ENCODE data around the gene ANKH.

DNA sequence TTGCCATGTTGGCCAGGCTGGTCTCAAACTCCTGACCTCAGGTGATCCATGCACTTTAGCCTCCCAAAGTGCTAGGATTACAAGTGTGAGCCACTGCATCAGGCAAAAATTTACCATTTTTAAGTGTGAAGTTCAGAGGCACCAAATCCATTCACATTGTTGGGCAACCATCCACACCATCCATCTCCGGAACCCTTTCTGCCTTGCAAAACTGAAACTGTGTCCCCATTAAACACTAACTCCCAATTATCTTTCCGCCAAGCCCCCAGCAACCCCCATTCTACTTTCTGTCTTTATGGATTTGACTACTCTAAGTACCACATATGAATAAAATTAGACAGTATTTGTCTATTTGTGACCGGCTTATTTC is 30.1 kb downstream of the ANKH start:
- RRBS = no CpG with 5 or more reads among the region's 3 CpGs

DNA sequence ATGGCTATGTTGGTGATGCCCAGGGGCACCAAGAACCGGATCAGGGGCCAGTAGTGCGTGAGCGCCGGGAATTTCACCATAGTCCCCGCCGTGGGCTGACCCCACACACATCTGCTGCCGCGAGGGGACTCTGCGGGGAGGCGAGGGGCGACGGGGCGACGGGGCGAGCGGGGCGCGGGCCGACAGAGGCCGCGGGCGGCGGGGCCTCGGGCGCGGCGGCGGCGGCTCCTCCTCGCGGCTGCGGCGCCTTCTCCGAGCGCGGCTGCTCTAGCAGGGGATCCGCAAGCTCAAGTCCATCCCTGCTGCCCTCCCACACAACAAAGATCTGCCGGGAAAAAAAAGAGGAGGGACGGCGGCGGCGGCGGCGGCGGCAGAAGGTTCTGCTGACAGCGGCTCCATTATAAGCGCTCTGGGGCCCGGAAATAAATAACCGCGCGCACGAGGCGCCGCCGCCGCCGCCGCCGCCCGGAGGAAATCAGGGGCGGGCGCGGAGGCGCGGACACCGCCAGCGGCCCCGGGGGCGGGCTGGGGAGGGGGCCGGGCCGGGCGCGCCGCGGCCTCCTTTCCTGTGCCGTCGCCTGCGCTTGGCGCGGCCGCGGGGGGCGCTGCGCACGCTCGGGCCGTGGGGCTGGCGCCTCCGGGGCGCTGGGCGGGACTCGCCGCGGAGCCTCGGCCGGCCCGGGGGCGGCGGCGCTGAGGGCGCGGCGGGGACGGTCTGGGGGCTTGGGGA is at the start of gene ANKH:
TSS of gene ANKH (minus strand) at position 411 of the 730 bp plus-strand sequence.
- RRBS = 1% methylated on average over 53 of the region's 104 CpGs

DNA sequence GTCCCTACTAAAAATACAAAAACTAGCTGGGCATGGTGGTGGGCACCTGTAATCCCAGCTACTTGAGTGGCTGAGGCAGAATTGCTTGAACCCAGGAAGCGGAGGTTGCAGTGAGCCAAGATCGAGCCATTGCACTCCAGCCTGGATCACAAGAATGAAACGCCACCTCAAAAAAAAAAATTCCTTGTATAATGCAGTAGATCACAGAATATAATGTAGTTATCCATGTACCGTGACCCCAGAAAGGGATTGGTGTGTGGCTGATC is 23.6 kb upstream of the ANKH start:
- RRBS = no CpG with 5 or more reads among the region's 4 CpGs

GRCh38 chr5:14900731-14901171 is 29.2 kb upstream of the ANKH start:
- RRBS = no CpG with 5 or more reads among the region's 7 CpGs

DNA sequence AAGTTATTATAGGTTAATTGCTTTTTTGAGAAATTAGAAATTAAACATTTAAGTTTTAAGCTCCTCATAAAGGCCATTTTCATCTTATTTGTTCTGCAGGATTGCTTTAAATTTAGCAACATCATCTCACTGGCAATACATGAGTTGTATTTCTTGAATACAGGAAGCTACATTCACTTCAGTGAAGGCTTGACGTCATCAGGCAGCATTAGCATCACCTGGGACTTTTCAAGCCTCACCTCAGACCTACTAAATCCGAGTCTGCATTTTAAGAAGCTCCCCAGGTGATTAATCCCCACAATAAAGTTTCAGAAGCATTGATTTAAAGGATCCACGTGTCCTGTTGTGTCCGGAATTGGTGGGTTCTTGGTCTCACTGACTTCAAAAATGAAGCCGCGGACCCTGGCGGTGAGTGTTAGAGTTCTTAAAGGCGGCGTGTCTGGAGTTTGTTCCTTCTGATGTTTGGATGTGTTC is 121.1 kb upstream of the ANKH start:
- RRBS = no CpG with 5 or more reads among the region's 9 CpGs

DNA sequence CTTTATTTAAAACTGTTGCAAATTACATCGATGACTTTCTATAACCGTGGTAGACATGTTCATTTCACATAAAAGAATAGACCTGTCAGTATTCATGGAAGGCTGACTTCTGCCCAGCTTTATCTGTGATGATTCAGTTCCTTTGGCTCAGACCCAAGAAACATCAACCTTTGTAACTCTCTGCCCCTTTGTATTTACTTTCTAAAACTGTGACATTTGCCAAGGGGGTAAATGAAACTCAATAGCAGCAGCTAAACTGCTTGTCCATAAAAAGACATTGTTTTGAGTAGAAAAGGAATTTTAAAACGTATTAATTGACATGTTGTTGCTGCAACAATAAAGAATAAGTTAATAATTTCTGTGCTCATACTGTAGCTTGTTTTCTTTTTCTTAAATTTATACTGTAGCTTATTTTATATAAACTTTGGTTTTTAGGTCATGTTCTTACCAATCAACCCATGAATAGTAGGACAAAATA is 137.9 kb upstream of the ANKH start:
- RRBS = no CpG with 5 or more reads among the region's 3 CpGs

DNA sequence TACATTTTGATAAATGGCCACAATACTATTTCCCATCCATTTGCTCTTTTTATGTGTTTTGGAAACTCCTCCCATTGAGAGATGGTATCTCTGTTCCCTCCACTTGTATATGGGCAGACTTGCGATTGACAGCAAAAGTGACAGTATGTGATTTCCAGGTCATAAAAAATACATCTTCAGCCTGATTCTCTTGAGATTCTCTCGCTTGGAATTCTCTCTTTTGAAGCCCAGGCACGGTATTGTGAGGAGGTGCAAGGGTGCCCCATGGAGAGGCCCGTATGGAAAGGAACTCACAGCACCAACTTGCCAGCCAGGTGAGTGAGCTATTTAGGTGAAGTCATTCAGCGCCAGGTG is 234.2 kb upstream of the FBXL7 start:
- RRBS = no CpG with 5 or more reads among the region's 5 CpGs

DNA sequence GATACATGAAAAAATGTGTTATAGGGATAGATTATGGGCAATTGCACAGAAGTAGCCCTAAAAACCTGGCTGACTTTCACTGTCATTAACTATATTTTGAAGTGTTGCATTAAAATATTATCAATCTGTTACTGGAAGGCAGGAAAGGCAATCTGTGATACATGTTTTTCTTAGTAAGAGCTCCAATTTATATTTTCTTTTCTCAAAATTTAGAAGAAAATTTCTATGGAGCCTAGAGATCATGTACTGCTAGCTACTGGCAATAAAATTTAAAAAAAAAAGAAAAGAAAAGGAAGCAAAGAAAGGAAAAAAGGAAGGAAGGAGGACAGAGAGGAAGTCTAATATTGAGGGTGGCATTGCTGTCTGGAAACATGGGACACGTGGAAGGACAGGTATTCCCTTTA is 212.4 kb downstream of the FBXL7 start:
- RRBS = no CpG with 5 or more reads among the region's 1 CpG

- RRBS = no CpG with 5 or more reads among the region's 8 CpGs
These were observed 283.1 kb downstream of the FBXL7 start for GRCh38 chr5:15782956-15783690.

DNA sequence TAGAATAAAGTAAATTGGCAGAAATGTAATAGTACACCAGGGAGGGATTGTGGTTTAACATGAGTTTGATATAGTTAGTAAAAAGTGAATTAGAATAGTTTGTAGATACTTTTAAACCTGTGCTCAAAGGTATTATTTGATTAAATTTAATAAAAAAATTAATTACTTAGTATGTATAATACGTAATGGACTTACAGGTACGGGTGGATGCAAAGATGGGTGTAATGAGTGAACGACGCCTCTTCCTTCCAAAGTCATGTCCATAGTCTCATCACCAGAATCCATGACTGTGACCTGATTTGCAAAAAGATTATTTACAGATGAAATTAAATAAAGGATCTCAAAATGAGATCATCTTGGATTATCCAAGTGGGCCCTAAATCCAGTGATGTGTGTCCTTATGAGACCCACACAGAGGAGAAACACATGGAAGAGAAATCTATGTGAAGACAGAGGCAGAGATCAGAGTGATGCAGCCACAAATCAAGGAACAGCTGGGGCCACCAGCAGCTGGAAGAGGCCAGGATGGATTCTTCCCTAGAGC is 286.7 kb downstream of the FBXL7 start:
- RRBS = no CpG with 5 or more reads among the region's 4 CpGs

GRCh38 chr5:16128968-16129411 is 50.6 kb downstream of the MARCHF11 start:
- RRBS = no CpG with 5 or more reads among the region's 6 CpGs

- RRBS = no CpG with 5 or more reads among the region's 16 CpGs
These were observed 1.0 kb upstream of the MARCHF11 start for GRCh38 chr5:16180557-16181116.

- RRBS = no CpG with 5 or more reads among the region's 3 CpGs
These were observed 1.4 kb upstream of the ZNF622 start for GRCh38 chr5:16467080-16467274.

DNA sequence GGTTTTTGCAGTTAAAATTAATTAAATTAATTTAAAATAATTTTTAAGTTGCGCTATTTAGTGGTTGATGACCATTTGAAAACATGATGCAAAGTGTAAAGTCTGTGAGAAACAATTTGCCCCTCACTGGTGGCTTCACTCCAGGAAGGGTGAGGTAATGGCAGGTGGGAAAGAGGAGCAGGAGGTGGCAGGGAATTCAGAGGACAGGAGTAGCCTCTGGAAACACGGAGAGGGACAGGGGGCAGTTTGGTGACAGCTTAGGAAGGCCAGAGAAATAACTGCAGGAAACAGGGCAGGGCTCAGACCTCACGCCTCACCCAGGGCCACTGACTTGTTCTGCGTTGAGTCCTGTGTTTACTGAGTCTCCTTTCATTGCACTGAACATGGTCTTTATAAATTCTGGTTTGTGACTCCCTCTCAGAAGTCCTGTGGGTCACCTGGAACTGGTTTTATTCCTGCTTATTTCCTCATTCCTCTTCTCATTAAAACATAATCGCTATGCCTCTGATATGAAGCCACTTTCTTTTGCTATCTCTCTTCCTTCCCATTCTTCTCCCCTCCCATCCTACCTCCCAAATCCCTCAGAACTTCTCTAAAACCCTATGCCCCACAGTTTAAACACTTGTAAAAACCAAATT is 55.2 kb upstream of the ZNF622 start:
- RRBS = no CpG with 5 or more reads among the region's 5 CpGs

- RRBS = no CpG with 5 or more reads among the region's 12 CpGs
These were observed 74.5 kb downstream of the RETREG1 start for GRCh38 chr5:16542041-16542931.

DNA sequence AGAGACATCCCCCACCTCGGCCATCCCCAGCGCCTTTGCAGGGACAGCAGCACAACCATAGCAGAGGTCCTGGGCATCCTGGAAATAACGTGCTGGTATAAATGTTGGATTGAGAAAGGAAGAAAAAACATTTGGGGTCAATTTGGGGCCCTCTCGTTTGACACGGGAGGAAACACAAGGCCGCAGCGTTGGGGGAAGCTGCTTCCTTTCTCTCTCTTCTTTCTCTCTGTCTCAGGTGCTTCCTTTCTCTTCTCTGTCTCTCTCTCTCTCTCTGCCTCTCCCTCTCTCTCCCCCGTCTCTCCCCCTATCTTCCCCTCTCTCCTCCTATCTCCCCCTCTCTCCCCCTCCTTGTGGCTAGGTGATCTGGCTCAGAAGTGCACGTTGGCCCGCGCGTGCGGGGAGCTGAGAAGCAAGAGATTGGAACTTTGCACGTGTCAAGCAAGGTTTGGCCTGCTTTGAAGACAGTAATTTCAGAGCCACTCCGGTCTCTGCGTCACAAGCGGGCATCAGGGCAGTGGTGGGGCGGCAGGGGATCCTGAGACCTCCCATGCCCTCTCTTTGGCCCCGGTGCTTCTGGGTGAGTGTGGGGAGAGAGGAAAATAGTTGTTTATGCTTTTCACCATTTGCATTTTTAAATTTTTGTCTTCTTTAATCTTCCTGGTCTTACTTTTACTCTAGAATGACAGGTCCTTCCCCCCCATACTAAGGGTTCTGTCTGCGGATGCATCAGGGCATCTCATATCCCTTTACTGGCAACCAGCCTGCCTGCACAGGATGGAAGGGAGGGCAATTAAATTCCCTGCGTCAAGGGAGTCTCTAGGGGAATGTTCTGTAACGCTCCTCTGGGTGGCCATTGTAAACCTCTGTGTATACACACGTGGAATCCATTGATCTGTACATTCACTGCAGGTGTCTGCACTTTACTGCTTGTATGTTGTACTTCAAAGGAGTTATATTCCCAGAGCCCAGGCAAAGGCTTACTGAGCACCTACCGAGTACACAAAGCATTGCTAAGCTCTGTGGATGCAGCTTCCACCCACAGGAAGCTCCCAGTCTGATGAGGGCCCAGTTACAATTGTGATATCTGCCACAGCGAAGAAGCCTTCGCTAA is 1.0 kb upstream of the RETREG1 start:
- RRBS = 94% methylated on average over 4 of the region's 26 CpGs

DNA sequence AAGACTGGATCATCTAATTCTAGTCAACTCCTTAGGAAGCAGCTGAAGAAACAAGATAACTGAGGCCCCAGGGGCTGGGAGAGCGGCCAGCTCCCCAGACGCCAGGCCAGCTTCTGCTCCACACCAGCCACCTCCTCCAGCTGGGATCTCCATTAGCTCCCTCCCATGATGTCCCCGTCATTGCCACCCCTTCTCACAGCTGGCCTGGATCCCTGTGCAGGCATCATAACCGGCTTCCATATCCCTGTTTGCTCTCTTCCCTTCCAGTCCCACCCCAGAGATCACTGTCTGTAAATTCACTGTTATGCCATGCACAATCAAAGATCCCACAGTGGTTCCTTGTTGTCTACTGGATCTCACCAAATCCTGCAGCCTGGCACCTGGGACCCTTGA is 50.4 kb upstream of the RETREG1 start:
- RRBS = no CpG with 5 or more reads among the region's 4 CpGs

DNA sequence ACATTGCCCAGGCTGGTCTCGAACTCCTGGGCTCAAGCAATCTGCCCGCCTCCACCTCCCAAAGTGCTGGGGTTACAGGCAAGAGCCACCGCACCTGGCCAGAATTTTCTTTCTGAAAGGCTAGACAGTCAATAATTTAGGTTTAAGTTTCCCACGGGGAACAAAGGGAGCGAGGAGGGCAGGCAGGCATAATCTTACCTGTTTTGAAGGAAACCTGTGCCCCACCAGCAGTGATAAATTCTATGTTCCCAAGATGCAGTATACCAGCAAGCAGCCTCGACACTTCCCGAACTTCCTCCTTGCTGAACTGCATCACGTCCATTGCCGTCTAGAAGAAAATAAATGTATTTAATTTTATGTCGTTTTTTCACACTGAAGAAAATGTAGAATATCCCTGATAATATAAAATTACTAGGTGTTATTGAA is 152.1 kb upstream of the RETREG1 start:
- RRBS = no CpG with 5 or more reads among the region's 10 CpGs

DNA sequence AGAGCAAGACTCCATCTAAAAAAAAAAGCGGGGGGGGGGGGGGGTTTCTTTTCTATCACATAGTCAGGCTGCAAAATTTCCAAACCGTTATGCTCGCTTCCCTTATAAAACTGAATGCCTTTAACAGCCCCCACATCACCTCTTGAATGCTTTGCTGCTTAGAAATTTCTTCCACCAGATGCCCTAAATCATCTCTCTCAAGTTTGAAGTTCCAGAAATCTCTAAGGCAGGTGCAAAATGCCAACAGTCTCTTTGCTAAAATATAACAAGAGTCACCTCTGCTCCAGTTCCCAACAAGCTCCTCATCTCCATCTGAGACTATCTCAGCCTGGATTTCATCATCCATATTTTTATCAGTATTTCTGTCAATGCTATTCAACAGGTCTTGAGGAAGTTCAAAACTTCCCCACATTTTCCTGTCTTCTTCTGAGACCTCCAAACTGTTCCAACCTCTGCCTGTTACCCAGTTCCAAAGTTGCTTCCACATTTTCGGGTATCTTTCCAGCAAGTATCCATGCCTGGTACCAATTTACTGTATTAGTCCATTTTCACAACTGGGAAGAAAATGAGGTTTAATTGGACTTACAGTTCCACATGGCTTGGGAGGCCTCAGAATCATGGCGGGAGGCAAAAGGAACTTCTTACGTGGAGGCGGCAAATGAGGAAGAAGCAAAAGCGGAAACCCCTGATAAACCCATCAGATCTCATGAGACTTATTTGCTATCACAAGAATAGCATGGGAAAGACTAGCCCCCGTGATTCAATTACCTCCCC is 61.6 kb downstream of the MYO10 start:
- RRBS = no CpG with 5 or more reads among the region's 9 CpGs

DNA sequence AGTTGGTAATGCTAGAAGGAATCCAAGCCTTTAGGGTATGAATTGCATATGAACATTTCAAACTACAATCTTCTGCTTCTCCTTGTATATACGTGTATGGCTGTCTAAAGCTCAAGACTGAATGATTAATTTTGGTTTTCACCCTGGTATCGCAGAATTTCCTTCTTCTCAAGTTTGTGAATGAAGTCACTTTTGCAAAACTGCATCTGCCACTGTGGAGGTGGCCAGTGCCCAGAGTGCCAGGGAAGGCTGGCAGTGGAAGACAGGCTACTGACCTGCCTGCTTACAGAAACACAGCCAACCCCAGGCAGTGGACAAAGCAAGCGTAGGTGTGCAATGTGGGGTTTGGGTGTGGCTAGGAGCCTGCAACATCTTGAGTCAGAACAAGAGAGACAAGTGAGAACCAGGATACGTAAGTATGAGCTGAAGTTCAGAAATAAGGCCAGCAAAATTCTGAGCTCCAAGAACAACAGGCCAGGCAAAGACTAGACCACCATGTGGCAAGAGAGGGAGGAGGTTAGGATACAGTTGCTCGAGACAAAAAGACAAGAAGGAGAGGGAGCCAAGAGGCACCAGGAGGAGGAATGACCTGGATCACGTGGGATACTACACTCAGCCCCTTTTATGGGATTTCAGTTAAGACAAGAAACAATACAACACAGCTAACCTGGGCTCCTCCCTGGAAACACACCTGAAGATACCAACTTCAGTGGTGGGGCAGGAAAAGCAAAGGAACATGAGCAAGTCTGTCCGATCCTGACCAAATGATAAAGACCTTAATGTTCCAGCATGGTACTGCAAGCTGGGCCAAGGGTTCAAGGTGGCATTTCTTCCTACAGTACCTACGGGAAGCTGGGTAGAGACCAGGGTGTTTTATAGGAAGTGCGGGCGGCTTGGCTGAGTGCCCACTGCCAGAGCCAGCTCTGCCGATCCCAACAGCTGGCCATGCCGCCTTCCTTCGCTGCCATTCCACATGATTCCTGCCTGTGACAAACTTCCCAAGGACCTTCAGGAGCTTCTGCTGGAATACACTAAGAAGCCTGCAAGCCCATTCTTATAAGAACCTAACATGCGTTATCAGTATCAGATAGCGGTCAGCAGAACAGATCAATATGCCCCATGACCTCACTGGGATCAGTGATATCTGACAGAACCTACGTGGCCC is 22.4 kb downstream of the MYO10 start:
- RRBS = no CpG with 5 or more reads among the region's 16 CpGs